Melanocyte of skin (primary cell): ENCODE results near the gene MYO1G.

- CAGE, long polyA plus RNA, 2 experiments = no peak in any of the 2 experiments
Observed at GRCh38 chr7:44978527-44979505, at the start of gene MYO1G. TSS of gene MYO1G (minus strand) at chr7:44979015.

- CAGE, long polyA plus RNA, 2 experiments = no peak in any of the 2 experiments
Observed at GRCh38 chr7:44990154-44990945, 9.7 kb upstream of the CCM2 start.

GRCh38 chr7:45006870-45007513, 7.0 kb downstream of the CCM2 start:
- CAGE, long polyA plus RNA, 2 experiments = no peak in any of the 2 experiments

DNA sequence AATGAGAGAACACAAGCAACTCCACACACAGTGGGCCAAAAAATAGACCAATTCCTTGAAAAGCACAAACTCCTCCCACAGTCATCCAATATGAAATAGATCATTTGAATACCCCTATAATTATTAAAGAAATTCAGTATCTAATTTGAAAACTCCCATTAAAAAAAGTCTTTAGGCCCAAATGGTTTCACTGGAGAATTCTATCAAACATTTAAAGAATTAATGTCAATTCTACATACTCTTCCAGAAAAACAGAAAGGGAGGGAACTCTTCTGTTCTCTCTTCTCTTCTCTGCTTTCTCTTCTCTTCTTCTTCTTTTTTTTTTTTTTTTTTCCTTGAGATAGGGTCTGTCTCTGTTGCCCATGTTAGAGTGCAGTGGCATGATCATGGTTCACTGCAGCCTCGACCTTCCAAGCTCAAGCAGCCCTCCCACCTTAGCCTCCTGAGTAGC, 42.7 kb downstream of the CCM2 start:
- CAGE, long polyA plus RNA, 2 experiments = no peak in any of the 2 experiments

GRCh38 chr7:45098973-45099767, 10.4 kb upstream of the NACAD start:
- CAGE, long polyA plus RNA, 2 experiments = no peak in any of the 2 experiments

DNA sequence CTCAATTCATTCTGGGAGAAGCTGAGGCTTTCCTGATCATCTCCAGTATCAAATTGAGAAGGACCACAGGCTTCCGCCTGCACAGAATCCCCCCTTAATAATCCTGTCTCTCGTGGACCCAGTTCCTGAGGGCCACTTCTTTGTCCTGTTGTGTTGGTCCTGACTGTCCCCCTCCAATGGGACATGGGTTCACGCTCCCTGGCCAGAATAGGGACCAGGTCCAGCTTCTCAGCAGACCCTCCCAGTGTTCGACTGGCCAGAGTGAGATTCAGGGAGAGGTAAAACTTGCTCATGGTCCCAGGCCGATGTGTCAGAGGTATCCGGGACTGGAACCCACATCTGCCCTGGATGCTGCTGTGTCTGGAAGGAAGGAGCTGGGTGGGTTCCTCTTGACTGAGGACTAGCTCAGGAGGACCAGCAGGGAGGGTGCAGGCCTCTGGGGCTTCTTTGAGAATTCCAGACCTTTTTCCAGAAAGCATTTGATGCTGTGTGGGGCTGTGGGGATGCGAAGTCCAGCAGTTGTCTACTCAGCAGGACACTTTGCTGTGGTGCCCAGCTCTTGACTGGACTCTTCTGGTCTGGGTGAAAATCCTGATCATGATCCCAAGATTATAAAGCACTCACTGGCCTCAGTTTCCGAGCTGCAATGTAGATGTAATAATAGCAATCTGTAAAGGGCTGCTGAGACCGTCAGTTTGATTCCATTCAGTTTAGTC, 1.6 kb downstream of the RAMP3 start:
- CAGE, long polyA plus RNA, 2 experiments = no peak in any of the 2 experiments

DNA sequence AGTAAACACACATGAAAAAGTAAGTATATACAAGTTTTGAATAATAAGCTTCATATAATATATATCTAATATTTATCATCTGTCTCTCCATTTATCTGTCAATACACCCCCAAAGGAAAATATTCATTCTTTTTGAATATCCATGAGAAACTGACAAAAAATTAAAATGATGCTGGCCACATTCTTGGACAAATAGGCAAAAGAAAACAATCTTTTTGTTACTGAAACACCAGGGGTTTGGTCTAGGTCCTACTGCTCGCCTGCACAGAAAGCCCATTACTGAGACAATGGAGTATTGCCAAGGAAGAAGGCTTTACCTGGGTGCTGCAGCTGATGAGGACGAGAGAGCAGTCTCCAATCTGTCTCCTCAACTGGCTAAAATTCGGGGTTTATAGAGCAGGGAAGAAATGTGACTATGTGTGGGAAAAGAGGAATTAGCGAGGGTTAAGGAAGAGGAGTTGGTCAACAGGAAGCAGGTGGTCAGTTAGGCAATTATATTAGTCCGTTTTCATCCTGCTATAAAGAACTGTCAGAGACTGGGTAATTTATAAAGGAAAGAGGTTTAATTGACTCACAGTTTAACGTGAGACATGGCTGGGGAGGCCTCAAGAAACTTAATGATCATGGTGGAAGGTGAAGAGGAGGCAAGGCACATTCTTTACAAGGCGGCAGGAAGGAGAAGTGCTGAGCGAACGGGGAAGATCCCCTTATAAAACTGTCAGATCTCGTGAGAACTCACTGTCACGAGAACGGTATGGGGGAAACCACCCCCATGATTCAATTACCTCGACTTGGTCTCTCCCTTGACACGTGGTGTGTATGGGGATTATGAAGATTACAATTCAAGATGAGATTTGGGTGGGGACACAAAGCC, 34.9 kb downstream of the RAMP3 start:
- CAGE, long polyA plus RNA, 2 experiments = no peak in any of the 2 experiments

DNA sequence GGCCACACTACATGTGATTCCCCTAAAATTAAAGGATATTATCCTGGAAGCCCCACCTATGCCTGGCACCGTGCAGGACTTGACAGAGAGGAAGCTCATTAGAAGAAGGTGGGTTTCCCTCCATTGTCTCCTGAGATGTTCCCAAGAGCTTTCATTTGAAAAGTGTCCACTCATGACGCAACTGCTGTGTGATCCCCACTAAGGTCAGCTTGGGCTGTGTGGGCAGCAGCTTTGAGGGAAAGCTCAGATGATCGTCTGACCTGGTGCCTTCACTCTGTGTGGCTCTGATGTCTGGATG, 53.5 kb downstream of the RAMP3 start:
- CAGE, long polyA plus RNA, 2 experiments = no peak in any of the 2 experiments

DNA sequence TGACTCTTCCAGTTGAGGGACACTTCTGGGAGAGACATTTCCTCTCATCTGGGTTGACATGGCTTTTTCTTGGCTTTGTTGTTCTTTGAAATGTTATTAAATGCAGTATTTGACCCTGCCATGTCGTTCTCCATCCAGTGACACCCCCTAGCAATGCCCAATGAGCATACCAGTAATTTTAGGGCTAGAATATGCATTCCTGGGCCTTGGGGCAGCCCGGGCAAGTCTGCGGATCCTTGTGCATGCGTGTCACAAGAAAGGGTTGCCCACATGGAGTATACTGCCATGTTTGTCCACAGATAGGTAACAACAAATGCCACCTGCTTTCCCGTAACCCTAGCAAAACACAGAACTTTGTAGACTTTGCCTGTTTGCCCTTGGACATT, 116.9 kb downstream of the ADCY1 start:
- CAGE, long polyA plus RNA, 2 experiments = no peak in any of the 2 experiments

- CAGE, long polyA plus RNA, 2 experiments = no peak in any of the 2 experiments
Observed at GRCh38 chr7:45762737-45763319, 110.1 kb downstream of the CCDC201 start.

GRCh38 chr7:45885558-45886315, 2.6 kb upstream of the IGFBP1 start:
- CAGE, long polyA plus RNA, 2 experiments = no peak in any of the 2 experiments

- CAGE, long polyA plus RNA, 2 experiments = no peak in any of the 2 experiments
Observed at GRCh38 chr7:45892504-45893114, 4.3 kb downstream of the IGFBP1 start.

DNA sequence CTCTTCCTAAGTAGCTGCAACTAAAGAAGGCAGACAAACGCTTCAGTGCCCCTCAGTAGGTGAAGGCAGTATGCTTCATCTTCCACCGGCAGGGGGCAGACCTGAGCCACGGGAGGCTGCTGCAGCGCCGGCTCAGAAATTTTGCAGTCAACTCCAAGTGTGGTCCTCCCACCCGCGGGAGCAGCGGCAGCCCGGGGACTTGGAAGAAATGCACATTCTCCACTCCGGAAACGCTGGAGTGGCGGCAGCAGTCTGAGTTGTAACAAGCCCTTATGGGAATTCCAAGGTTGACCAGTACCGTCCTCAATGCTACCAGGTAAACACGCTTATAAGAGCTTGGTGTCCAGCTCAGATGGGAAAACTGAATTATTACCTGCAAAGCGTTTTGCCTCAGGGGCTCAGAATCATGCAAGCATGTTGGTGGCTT, 3.4 kb downstream of the IGFBP3 start:
- CAGE, long polyA plus RNA, 2 experiments = no peak in any of the 2 experiments

DNA sequence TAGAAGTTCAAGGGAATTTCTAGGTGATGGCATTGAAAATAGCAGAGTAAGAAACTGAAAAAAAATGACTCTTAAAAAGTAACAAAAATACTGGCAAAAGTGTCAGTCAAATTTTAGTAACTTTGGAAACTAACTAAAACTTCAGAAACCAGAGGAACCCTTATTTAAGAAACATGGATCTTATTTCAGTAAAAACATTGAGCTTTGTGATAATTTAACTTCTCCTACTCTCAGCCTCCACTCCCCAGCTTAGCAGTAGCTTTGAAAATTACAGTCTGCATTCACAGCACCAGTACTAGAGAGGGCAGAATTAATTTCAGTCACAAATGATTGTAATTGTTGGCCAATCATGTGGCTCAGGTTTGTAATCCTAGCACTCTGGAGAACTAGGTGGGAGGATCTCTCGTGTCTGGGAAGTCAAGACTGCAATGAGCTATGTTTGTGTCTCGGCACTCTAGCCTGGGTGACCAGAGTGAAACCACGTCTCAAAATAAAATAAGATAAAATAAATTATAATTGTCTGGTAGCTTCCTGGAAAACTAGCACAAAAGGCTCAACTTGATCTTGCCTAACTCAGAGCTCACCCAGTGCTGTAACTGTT, 621.0 kb downstream of the TNS3 start:
- CAGE, long polyA plus RNA, 2 experiments = no peak in any of the 2 experiments

DNA sequence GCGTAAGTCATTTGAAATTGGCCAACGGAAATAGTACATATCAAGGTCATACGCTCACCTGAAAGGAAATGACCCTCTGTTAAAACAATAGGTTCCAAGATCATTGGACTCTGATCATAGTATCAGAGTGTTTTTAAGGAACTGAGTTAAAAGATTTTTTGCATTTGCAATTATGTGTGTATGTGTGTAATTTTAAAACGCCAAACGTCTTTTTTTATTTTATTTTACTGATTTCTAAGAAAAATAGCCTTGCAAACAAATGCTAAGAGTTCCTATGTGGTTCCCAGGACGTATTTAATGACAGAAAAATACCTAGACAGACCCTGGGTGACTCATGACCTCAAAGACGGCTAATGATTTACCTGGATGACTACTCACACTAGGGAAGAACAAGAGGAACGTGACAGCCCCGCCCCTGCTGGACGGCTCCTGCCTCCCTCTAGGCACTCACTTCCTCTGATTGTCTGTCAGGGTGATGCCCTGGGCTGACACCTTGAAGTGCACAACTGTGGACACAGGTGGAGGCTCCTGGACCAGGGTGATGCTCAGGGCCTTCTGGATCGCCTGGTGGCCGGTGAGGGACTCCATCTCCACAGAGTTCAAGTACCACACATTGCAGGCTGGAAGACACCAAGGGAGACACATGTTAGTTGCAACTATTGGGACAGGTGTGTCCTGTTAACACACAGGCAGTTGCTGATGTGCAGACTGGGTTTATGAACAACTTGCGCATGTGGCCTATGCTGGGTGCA, 298.5 kb downstream of the TNS3 start:
- CAGE, long polyA plus RNA, 2 experiments = no peak in any of the 2 experiments

DNA sequence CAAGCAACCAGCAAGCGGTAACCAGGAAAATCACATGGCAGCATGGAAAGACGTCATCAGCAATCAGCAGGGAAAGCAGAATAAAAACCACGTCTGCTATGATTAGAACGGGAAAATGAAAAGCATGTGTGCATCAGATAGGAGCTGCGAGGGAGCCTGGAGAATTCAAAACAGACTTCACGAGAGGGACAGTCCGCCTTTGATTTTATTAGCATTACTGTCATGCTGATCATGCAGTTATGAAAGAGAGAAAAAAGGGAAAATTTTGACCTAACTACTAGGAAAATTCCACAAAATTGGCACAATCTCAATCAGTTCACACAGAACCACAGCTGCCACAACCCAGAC, 296.1 kb downstream of the TNS3 start:
- CAGE, long polyA plus RNA, 2 experiments = no peak in any of the 2 experiments

- CAGE, long polyA plus RNA, 2 experiments = no peak in any of the 2 experiments
Observed at GRCh38 chr7:47461113-47461731, 120.7 kb downstream of the TNS3 start.

DNA sequence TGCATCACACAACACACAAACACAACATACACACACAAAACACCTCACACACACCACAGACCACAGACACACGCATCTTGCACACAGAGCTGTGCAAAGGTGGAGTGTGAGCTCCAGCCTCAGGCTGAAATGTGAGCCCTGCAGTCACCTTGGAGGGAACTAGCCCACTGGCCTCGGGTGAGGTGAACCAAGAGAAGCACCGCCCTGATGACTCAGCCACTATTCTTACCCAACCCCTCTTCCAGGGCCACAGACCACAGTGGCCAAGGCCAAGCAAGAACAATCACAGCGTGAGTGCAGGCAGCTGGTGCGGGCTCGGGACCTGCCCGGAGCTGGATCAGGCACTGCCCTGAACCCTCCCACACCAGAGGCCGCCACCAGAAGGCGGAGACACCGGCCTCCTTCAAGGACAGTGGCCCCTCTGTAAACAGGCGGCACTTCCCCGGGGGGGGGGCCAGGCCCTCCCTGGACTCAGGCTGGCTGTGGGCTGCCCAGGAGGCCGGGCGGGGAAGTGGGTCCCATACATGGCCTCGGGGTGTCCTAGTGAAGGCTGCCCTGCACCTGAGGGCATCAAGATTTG, 106.7 kb downstream of the TNS3 start:
- CAGE, long polyA plus RNA, 2 experiments = no peak in any of the 2 experiments

GRCh38 chr7:47477308-47477888, 104.5 kb downstream of the TNS3 start:
- CAGE, long polyA plus RNA, 2 experiments = no peak in any of the 2 experiments

GRCh38 chr7:47518736-47519152, 63.2 kb downstream of the TNS3 start:
- CAGE, long polyA plus RNA, 2 experiments = no peak in any of the 2 experiments